GM19240 (cell line): ENCODE data around the genes METTL21A and CRYGD.

- RRBS: no CpG with 5 or more reads among the region's 11 CpGs
Measured at GRCh38 chr2:205706640-205707579, 24.6 kb downstream of the NRP2 start.

DNA sequence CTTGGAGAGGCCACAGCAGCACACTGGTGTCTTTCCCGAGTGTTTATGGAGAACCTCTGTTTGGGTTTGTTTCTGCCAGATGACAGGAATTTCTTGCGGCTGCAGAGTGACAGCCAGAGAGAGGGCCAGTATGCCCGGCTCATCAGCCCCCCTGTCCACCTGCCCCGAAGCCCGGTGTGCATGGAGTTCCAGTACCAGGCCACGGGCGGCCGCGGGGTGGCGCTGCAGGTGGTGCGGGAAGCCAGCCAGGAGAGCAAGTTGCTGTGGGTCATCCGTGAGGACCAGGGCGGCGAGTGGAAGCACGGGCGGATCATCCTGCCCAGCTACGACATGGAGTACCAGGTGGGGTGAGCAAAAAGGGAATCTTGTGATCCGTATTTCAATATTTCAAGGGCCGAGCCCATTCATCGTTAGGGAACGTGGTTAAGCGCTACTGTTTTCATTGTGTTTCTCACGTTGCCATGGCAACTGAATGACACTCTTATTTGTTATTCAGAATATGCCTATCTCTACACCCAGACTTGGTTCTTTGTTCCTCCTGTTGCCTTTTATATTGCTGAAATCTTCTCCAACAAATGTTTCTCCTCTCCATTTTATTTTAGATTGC lies 81.4 kb downstream of the NRP2 start:
- RRBS: no CpG with 5 or more reads among the region's 23 CpGs

GRCh38 chr2:205771057-205771456 lies 88.8 kb downstream of the NRP2 start:
- RRBS: no CpG with 5 or more reads among the region's 10 CpGs

DNA sequence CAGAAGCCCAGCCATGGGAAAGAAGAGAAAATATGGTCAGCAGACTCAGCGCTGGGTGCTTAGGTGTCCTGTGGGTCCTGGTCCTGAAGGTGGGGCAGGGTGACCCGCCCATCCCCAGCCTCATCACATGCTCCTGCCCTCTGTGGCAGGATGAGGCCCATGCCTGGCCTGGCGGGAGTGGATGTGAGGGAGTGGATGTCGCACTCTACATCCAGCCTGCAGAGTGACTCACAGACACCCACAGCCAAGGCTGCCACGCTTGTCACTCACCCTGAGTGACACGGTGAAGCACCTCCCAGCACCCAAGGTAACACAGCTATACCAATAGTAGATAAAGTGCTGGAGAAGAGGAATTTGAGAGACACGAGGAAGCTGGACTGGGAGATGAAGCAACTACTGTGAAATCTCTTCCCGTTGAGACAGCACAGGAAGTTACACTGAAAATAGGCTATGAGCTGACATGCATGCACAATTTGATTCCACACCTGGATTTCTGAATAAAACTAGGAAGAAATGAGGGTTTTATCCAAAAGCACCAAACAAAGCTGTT lies 141.4 kb downstream of the INO80D start:
- RRBS: no CpG with 5 or more reads among the region's 8 CpGs

- RRBS: 48% methylated on average over 2 of the region's 17 CpGs
Measured at GRCh38 chr2:206158203-206158700, 992 bp downstream of the NDUFS1 start.

DNA sequence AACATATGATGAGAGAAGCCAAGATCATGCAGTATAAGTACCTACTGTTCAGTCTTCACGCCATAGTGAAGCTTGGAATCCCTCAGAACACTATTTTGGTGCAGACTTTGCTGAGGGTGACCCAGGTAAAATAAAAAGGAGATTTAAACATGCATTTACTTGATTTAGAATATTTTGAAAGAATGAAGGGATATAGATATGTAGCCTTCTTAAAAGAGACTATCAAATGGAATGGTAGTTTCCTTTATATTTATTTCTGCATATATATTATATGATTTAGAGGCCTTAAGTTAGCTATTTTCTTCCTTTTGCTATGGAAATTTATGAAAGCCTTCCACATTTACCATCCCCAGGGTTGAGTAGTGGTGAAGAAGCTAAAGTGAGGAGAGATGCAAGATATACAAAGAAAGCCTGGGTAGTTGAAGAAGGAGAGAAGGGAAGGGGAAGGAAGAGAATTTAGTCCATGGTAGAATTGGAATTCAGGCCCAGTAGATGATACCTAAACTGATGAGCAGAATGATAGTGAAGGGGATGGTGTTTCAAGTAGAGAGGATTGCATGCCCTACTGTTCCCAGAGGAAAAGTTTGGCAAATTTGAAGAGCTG lies 2.0 kb downstream of the FASTKD2 start:
- RRBS: no CpG with 5 or more reads among the region's 1 CpG

GRCh38 chr2:207073498-207074148 lies 92.1 kb downstream of the KLF7 start:
- RRBS: no CpG with 5 or more reads among the region's 5 CpGs

DNA sequence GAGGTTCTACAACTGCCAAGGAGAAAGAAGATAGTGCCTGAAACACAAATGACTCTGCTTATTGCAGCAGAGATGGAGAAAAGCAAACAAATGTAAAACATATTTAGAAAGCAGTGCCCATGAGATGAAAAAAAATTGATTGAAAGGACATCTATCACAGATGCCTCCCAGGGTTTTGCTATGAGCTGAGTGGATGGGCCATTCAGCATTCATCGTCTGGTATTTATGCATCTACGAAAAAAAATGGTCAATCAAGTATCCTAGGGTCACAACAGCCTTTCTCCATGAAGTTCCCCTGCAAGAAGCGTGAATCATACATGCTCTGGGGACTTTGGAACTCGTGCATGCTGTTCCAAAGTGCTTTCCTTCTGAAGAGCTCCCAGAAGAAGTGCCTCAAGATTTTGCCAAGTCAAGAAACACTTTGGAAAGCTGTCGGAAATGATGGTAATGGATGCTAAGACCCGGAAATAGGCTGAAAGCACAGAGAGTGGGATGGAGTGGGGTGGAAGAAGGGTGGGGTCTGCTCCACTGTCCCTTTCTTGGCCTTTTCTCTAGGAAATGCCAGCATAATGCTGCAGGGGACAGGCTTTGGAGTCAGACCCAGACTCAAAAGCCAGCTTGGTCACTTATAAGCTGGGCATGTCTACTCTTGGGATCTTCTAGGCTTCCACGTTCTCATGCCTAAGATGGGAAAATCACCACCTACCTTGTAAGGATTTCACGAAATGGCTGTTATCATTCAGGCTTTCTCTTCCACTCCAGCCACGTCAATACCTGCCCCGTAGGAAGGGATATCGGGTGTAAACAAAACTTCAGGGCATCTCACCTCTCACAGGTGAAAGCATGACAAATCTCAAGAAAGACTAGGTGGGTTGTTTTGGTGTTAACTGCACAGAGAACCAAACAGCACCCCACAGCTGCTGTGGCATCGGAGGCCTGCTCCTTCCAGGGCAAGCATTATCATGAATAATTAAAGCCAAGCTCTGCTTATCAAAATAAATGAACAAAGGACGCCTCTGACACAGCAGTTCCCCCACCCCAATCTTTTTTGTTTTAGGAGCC lies 59.1 kb downstream of the KLF7 start:
- RRBS: no CpG with 5 or more reads among the region's 13 CpGs

- RRBS: no CpG with 5 or more reads among the region's 1 CpG
Measured at GRCh38 chr2:207157884-207158255, 7.9 kb downstream of the KLF7 start.

DNA sequence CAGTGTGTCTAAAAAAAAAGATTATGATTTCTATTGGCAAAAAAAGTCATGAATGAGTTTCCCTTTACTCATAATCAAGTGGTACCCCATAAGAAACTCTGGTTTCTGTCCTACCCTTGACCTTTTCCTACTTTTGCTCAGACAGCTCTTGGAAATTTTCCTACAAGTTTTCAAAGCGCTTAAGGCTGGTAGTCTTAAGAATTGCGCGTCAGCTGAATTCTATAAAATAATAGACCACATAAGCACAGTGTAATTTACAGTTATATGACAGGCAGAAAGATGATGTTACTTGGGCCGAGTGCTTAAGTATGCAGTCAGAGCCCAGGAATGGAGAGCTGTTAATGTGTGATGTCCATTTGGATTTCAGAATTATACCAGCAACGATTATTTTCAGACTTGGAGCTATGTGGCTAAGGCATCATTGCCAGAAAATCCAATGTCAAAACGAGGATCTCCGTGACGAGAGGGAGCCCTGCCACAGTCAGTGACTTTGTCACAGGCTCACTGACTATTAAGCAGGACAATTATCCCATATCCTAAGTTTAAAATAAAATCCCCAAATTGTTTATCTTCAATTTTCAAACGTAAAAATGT lies 3.5 kb downstream of the KLF7 start:
- RRBS: no CpG with 5 or more reads among the region's 9 CpGs

DNA sequence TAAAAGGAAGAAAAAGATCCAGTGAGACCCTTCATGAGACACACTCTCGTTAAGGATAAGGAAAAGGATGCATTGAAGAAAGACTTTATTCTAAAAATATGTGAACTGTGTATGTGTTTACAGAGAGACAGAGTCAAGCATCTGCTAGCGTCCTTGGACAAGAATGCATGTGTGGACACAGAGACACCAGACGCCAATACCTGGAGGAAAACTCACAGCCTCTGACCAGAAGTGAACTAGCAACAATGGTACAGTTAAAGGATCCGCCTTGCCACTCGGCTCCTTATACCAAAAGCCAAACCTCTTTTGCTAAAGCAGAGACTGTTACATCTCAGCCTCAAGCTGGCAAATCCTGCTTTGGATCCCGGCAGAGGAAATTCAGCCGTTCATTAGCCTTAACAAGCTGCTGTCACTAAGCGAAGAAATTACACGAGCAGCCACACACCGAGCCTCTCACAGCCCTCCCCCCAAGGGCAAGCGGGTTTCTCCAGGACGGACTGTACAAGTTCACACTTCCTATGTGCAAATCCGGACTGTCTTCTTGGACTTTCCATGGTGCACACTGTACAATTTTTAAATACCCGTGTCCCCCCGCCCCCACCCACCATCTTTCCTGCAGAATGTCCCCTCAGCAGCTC lies 1.8 kb downstream of the KLF7 start:
- RRBS: no CpG with 5 or more reads among the region's 15 CpGs

- RRBS: no CpG with 5 or more reads among the region's 15 CpGs
Measured at GRCh38 chr2:207616708-207617748, 8.2 kb downstream of the METTL21A start.

DNA sequence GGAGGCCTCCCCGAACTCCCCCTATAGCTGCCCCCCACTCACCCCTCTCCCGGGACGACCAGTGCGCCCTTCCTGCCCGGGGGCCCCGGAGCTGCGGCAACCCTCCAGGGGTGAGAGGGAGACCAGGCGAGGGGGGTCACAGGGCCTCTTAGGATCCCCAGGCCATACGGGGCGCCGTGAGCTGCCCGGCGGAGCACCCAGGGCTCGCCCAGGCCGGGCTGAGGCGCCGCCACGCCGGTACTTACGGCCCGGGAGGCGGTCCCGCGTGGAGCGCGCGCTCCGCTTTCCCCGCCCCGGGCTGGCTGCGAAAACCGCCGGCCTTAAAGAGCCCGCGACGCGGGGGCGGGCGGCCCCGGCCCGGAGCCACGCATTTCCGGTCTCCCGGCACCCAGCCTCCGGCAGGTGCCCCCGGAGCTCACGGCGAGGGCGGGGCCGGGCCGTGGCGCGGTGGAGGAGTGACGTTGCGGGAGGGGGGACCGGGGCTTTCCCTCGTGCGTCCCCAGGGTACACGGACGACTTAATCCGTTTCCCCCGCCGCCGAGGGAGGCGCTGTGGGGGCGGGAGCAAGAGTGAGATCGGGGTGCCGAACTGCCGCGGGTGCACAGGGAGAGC lies at the start of gene METTL21A:
METTL21A (minus strand) TSS at position 375 of the 612 bp plus-strand sequence.
- RRBS: 2% methylated on average over 31 of the region's 70 CpGs

DNA sequence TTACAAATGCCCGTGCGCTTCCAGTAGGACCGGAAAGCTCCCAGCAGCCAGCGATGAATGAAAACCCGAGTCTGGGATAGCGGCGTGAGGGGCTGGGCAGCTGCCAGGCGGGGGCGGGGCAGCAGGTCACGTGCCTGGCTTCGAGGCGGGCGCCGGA lies 295 bp upstream of the CCNYL1 start:
- RRBS: 4% methylated on average over 1 of the region's 14 CpGs

- RRBS: no CpG with 5 or more reads among the region's 5 CpGs
Measured at GRCh38 chr2:207897445-207897767, 127.7 kb upstream of the FZD5 start.

DNA sequence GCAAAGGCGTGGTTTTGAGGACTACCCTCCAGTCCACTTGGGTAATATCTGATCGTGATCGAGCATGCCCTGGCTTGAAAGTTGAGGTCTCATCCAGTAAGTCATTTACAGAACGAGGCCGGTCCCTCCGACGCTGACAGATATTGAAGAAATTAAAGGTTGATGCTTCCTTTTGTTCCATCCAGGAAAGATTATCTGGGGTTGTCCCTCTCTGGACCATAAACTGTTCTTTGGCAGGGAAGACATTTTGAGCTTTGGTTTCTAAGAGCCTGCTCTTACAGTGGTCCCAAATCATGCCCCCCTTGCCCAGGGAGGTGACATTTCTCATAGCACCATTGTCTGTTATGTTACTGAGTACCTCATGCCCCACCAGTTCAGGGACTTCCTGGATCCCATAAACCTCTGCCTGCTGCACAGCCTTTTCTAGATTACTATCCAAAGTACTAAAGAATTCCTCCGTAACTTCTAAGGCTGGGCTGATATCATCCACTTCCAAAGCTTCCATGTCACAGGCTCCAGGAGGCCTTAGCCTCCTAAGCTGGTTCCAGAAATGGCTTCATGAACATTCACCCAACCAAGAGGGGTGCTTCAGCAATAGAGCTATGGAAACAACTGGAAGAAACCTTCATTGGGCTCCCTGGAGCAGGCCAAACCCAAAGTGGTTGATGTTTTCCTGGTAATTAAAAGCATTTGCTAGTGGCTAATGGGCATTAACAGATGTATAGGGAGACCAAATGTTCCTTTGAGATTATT lies 24.0 kb downstream of the PLEKHM3 start:
- RRBS: no CpG with 5 or more reads among the region's 8 CpGs

DNA sequence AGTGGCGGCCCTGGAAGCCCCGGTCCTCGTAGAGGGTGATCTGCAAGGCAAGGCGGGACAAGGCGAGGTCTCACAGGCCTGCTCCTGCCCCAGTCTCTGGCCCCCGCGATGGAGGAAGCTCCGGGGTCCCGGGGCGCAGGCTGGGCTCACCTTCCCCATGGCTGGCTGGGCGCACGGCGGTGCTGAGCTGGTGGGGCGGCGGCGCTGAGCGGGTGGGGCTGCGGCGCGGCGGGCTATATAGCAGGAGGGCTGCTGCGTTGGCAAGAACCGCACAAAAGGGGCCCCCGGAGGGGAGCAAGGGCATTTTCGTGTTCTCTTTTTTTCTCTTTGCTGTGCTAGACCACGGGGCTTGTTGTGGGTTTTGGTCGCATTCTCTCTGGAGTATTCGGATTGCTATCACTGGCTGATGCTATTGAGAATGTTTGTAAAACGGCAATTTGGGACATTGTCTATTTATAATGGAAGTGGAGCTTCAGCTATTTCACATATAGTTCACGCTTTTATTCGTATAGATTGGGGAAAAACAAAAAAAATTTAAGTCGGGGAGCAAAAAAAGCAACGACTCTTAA lies at the start of gene CRYGD:
CRYGD (minus strand) TSS at position 210 of the 569 bp plus-strand sequence.
- RRBS: 3% methylated on average over 3 of the region's 33 CpGs

- RRBS: no CpG with 5 or more reads among the region's 4 CpGs
Measured at GRCh38 chr2:208346810-208347273, 59.8 kb upstream of the PTH2R start.

DNA sequence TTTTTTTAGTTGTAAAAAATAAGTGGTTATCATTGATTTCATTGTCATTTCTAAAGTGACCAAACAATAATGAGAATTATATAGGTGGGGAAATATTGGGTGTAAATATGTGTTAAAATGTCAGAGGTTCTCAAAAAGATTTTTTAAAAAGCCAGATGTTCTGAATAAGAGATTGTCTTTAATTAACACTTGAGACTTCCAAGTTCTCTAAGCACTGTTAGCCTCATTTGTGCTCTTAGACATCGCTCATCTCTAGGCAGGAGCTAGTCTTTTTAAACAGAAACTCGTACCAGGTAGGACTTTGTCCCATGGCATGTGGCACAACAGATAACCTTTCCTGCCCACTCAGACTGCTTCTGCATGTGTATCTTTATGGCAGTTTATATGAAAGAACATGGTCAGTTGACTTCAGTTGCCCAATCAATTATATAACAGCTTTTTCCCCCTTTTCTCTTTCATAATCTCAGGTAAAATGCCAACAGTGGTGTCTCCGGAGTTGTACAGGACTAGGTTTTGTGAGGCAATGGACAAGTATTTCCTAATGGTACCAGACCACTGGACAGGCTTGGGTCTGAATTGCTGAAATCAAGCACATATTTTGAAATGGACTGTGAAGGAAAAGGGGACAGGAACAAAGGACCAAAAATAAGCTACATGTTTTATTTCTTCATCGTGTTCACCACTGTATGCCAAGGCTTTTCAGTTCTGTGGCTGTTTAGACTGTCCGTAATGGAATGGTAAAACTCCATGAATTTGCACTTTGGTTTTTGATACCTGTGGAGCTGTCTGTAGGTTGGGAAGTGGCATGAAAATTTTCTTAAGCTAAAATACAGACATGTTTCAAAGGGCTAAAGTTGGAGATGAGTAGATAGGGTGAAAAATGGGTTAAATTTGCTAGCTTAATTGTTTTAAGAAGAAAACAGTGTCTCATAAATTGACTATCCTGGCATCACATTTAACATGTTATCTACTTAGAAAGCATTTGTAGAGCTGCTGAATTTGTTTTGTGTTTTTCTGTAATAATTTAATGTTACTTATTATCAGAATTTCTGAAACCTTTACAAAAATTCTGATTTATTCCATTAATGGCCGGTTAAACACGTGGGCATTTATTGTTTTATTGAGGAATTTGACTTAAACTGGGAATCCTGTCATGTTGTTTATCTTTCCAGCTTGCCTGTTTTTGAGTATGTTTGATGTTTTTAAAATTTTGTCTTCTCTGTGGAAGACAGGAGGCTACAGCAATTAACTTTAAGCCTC lies 51.4 kb upstream of the PTH2R start:
- RRBS: no CpG with 5 or more reads among the region's 7 CpGs

DNA sequence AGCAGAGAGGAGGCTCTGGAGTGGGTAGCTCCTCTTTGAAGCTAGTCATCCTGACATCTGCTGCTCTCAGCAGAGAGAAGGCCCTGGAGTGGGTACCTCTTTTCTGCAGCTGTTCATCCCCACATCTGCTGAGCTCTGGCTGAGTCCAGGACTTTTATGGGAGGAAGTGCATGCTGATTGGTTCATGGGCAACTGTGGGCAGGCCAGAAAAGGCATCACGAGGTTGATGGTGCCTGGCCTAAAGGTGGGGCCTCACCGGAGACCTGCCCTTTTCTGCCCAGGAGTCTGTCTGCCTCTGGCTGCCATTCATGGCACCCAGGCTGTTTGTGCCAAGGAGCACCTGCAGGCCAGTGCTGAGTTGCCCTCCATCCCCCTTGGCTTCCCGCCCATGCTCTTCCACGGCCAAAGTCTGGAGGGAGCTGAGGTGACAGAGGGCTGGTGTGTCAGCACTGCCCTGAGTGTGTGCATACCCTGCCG lies 123.1 kb downstream of the PTH2R start:
- RRBS: no CpG with 5 or more reads among the region's 5 CpGs